H7 (cell line): ENCODE measurements around the gene UBE3C.

DNA sequence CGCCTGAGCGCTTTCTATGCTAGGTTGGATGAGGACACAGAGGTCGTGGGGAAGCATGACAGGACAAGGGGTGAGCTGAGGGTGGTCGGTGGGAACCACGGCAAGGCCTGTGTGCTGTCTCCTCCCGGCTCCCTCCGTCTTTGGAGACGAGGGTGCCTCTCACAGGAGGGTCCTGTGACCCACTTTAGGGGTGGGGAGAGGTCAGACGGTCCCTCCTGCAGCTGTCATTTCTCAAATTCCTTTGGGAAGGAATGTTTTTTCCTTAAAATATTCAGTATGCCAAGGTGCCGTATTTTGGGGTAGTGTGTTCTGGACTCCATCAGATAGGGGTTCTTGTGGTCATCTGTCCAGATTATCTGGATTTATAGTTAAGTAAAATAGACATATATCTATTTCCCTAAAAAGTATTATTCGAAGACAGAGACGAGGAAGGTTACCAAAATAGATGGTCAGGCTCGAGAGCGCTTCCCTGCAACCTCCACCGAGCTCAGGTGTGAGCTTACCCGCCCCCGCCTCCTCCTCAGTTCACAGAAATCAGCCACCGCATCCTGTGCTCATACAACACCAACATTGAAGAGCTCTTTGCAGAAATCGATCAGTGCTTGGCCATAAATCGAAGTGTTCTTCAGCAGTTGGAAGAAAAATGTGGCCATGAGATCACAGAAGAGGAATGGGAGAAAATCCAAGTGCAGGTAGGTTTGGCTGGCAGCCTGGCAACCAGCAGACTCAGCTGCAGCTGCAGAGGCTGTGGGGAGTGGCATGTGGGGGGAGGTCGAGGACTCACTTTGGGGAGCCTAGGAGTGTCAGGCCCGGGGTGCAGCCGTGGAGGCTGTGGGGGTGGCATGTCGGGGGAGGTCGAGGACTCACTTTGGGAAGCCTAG lies 34.8 kb downstream of the RNF32 start:
- RAMPAGE, long total RNA, result no peak

GRCh38 chr7:156895153-156895857 lies 2.3 kb upstream of the LMBR1 start:
- RAMPAGE, long total RNA, result no peak

GRCh38 chr7:157003549-157004639 lies 6.6 kb downstream of the MNX1 start:
- RAMPAGE, long total RNA, result no peak

- RAMPAGE, long total RNA, result no peak
Measured at GRCh38 chr7:157011592-157012055, 1.2 kb upstream of the MNX1 start.

DNA sequence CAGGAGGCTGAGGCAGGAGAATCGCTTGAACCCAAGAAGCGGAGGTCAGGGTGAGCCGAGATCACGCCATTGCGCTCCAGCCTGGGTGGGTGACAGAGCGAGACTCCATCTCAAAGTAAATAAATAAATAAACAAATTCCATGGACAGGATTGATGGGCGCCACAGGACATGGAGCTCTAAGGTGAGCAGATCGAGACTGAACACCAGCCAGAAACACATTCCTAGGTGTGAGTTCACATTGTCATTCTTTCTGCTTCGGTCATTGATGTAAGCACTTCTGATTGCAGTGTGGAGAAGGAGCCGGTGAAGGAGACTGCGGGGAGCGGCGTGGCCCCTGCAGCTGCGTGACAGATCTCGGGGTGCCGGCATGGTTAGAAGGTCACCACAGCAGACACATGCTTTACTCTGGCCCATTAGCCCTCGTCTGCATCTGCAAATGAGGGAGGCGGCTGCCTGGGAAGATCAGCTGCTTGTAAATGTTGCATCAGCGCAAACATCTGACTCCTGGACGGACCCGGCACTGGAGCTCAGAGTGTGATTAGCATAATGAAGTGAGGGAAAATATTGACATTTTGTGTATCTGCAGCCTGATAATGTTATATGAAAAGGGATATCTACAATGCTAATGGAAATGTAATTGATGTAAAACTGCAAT lies 30.4 kb upstream of the MNX1 start:
- RAMPAGE, long total RNA, result no peak

- RAMPAGE, long total RNA, result no peak
Measured at GRCh38 chr7:157138100-157139043, at the start of gene UBE3C. TSS of gene UBE3C (plus strand) at chr7:157138926.

DNA sequence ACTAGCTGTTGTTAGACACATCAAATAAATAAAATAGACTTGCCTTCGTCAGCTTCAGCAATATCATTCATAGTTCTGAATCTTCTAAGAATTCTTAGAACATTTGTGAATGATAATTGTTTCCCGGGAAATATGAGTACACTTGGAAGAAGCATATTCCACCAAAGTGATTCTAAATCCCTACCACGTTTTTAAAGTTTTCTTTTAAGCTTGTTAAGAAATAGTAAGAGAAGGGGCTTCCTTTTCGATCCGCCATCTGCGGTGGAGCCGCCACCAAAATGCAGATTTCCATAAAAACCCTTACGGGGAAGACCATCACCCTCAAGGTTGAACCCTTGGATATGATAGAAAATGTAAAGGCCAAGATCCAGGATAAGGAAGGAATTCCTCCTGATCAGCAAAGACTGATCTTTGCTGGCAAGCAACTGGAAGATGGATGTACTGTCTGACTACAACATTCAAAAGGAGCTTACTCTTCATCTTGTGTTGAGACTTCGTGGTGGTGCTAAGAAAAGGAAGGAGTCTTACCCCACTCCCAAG lies 53.4 kb downstream of the UBE3C start:
- RAMPAGE, long total RNA, result no peak

GRCh38 chr7:157299639-157300616 lies 36.9 kb upstream of the DNAJB6 start:
- RAMPAGE, long total RNA, result no peak

- RAMPAGE, long total RNA, result no peak
Measured at GRCh38 chr7:157388189-157388696, 51.4 kb downstream of the DNAJB6 start.

DNA sequence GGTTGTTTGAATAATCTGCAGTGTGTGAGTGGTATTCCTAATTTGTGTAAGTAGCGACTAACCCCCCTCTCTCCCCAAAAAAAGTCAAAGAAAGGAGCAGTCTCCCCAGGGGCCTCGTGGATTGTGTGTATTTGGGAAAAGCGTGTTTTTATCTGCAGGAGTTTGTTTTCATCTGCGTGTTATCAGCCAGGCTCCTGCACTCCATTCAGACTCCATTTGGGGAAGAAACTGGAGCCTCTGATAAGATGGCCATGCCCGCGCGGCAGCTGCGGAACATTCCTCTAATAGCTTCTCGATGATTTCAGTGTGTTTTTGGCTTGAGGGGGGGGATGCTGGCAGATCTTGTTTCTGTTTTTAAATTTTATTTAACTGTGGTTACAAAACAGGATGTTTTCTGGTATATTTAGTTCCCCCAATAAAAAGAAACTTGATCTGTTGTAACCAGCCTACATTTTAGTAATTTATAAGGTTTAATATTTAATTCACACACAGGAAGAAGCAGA lies 61.5 kb downstream of the DNAJB6 start:
- RAMPAGE, long total RNA, result no peak

GRCh38 chr7:157412039-157412534 lies 75.3 kb downstream of the DNAJB6 start:
- RAMPAGE, long total RNA, result no peak

- RAMPAGE, long total RNA, result no peak
Measured at GRCh38 chr7:157891045-157891427, 554.2 kb downstream of the DNAJB6 start.

DNA sequence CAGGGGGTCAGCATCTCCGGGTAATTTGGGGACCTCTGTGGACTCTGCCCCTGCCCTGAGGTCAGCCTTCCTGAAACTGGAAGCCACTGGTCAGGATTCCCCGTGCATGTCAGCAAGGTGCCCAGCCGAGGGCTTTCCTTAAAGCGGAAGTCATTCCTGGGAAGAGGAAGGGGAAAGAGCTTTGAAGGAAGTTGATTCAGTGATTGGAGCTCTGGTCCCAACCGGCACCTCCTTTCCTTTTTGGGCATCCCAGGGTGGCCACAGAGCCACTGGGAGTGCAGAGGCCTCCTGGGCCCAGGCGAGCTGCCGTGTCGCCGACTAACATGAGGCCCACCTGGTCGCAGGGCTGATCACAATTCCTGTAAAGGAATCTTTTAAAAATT lies 569.2 kb downstream of the DNAJB6 start:
- RAMPAGE, long total RNA, result no peak

- RAMPAGE, long total RNA, result no peak
Measured at GRCh38 chr7:158239366-158240081, 348.1 kb downstream of the PTPRN2 start.

- RAMPAGE, long total RNA, result no peak
Measured at GRCh38 chr7:158523894-158525052, 63.4 kb downstream of the PTPRN2 start.

DNA sequence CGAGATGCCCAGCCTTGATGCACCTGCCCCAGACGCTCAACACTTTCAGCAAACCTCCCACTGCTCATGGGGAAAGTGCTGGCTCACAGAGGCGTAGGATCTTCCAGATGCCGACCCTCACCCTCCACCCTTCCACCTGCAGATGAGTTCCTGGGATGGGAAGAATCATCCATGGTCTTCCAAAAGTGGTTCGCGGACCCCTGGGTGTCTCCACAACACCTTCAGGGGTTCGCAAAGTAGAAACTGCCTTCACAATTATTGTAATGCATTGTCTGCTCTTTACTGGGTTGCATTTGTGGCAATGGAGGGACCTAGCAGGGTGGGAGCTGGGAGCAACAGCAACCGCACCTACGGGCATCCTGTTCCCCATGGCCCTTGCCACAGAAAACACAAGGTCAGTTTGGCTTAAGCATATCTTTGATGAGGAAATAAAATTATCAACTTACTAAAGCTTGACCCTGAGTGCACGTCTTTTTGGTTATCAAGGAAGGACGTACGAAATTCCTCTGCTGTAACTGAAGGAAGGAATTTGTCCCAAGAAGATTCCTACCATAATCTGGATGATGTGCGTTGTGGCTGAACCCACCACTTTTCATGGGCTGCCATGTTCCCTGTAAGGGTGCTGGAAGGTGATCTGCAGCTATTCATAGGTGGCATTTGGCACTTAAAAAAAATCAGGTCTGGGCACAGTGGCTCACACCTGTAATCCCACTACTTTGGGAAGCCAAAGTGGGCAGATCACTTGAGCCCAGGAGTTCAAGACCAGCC lies 19.9 kb upstream of the PTPRN2 start:
- RAMPAGE, long total RNA, result no peak

- RAMPAGE, long total RNA, result no peak
Measured at GRCh38 chr7:158793289-158793800, 36.0 kb downstream of the ESYT2 start.

DNA sequence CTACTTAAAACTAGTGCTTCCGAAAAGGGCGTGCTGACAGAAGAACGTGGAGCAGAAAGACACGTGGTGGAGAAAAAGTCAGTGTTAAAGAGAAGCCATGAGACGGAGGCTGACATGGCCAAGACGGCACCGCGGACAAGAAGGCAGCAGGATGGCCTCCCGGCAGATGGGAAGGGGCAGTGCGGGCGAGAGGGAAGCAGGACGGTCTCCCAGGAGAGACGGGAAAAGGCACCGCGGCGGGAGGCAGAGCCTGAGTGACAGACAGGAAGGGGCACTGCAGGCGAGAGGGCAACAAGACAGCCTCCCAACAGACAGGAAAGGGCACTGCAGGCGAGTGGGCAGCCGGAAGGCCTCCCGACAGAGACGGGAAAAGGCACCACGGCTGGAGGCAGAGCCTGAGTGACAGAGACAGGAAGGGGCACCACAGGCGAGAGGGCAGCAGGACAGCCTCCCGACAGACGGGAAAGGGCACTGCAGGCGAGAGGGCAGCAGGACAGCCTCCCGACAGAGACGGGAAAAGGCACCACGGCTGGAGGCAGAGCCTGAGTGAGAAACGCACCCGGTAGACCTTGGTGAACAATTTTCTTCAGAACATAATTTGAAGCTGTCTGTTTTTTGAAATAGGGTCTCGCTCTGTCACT lies 32.6 kb downstream of the ESYT2 start:
- RAMPAGE, long total RNA, result no peak

- RAMPAGE, long total RNA, result no peak
Measured at GRCh38 chr7:158816972-158817326, 12.4 kb downstream of the ESYT2 start.

- RAMPAGE, long total RNA, result no peak
Measured at GRCh38 chr7:158828777-158829091, 575 bp downstream of the ESYT2 start.